Transverse colon (tissue), 4 donors: ENCODE results near the genes ZNF385D and NEK10.

DNA sequence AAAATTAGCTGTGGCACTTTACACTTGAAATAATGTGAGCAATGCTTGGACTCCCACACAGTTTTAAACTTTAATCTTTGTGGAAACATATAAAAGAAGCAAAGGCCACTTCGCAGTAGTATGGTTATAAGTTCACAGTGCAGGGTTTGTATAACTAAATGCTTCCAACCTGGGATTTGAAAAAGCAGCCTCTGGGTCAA, 46.9 kb upstream of the SGO1 start:
- PRO-cap = no peak
- RAMPAGE, long total RNA, 4 experiments = no peak in any of the 4 experiments

DNA sequence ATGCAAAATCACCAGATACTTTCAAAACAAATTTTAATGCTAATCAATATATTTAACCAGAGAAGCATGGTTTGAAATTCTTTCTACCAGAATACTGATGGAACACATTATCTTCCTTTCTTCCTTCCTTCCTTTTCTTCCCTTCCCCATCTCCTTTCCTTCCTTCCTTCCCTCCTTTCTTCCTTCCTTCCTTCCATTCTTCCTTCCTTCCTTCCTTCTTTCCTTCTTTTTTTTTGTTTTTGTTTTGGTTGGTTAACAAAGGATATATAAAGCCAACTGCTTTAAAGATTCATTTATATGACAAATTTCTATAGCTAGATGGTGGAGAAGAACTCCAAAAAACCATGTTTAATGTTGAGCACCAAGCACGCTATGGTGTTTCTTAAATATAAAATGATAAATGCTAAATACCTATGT, 332.0 kb downstream of the ZNF385D start:
- PRO-cap = no peak
- RAMPAGE, long total RNA, 4 experiments = start-site peak on the minus strand in 1 of 4 experiments, centred at position 275 of the sequence, 9 reads per replicate

DNA sequence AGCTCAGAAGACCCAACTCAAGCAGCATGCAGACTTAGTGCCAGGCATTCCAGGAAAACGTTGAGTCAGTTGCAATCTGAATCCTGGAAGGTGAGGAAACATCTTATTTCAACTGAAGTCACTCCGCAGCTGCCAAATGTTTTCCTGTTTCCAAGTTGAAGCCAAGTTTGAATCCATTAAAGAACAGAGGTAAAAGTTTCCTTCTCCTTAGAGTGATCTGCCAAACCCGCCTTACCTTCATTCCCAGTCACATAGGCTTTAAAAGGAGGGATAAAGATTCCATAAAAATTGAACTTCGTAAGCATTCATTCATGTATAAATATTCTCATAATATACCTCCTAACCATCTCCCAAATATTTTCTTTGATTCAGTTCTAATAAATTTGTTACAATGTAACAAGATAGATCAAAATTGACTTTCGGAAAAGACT, 126.3 kb downstream of the ZNF385D start:
- PRO-cap = no peak
- RAMPAGE, long total RNA, 4 experiments = no peak in any of the 4 experiments

DNA sequence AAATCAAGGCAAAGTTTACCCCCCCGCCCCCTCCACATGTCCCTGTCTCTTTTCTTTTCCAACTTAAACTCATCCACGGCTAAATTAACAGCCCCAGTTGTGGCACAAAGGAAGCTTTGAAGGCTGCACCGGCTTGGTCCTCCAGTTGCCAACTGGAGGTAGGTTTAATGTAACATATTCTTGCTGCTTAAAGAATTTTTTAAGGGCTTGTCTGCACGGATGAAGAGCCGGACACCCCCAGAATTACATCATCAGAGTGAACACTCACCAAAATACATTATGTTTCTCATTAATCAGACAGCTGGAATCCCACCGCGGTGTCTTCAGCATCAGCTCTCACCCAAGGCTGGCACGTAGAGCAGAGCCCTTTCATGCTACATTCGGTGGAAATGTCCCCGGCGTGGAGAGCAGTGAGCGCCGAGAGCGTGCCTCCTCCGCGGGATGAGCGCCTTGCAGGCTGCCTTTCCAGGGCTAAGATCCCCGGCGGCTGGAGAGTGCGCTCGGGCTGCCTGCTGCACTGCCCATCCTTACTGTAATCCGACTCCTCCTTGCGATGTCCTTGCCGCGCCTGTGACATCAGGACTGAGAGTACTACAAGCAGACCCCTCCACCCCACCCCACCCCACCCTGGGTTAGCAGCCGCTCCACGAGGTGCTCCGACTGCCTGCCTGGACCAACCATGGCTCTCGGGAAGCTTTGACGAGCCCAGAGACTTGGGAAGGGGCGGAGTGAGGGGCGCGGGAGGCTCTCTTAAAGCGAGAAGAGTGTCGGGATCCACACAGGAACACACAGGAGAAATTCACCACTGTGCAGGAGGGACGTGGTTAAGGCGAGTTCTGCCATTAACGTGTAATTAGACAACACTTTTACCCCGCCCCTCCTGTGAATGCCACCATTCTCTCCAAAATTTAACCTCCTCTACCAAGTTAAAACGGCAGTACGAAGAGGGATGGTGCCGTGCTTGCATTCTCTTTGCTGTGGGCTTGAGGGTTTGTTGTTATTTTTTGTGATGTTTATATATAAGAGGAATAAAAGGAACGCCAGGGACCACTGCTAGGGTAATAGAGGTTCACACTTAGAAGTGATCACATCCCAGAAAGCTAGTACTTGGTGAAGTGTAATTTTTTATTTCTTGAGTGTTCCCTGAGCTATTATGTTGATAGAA, at the start of gene ZNF385D:
ZNF385D (minus strand) TSS at position 584 of the 1,165 bp plus-strand sequence.
- PRO-cap = no peak
- RAMPAGE, long total RNA, 4 experiments = start-site peak on the minus strand in 2 of 4 experiments, centred at positions 522 to 539 of the sequence, 6 to 7 reads per replicate

- PRO-cap = no peak
- RAMPAGE, long total RNA, 4 experiments = no peak in any of the 4 experiments
Observed at GRCh38 chr3:22372284-22373251, 621.6 kb upstream of the ZNF385D start.

GRCh38 chr3:23392594-23393741, 189.8 kb downstream of the UBE2E2 start:
- PRO-cap = no peak
- RAMPAGE, long total RNA, 4 experiments = no peak in any of the 4 experiments

DNA sequence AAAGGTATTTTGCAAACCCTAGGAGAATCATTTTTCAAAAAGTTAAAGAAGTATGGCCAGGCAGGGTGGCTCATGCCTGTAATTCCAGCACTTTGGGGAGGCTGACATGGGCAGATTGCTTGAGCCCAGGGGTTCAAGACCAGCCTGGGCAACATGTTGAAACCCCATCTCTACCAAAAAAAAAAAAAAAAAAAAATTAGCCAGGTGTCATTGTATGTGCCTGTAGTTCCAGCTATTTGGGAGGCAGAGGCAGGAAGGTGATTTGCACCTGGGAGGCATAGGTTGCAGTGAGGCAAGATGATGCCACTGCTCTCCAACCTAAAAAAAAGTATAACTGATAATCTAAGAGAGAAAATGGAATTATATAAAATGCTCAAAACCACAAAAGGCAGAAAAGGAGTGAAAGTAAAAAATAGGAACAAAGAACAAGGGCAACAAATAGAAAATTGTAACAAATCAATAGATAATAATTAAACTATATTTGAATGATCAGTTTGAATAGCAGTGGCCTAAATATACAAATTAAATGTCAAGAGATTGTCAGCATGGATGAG, 224.0 kb downstream of the UBE2E2 start:
- PRO-cap = no peak
- RAMPAGE, long total RNA, 4 experiments = start-site peak on the plus strand in 1 of 4 experiments, centred at position 233 of the sequence, 5 reads per replicate

GRCh38 chr3:23524416-23524624, 281.4 kb upstream of the UBE2E1 start:
- PRO-cap = no peak
- RAMPAGE, long total RNA, 4 experiments = no peak in any of the 4 experiments

DNA sequence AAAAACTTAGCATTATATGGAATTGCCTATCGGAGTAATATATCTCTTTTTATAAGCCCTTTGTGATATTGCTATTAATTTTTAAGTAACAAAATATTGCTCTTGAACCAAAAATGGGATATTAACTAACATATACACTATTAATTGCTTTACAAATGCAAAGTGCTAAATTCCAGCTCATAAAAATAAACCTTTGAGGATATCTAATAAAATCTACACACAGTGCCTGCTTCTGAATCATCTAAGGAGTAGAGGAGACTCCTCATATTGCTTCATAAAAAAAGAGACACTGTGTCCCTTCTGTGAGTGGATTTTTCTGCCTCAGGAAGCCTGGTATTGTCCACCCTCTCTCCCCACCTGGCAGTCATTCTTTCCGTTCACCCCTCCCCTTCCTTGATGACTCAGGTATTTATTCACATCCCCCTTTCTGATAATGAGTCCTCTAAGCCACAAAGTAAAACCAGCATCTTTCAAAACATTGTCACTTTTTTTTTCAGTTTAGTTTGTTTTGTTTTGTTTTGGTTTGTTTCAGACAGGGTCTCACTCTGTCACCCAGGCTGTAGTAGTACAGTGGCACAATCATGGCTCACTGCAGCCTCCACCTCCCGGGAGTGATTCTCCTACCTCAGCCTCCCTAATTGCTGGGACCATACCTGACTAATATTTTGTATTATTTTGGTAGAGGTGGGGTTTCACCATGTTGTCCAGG, 65.3 kb upstream of the UBE2E1 start:
- PRO-cap = no peak
- RAMPAGE, long total RNA, 4 experiments = no peak in any of the 4 experiments

GRCh38 chr3:23810234-23811292, 4.8 kb downstream of the UBE2E1 start:
- PRO-cap = unidirectional peak, plus-strand start at chr3:23810407; unidirectional peak, plus-strand start at chr3:23810454; unidirectional peak, minus-strand start at chr3:23811092
- RAMPAGE, long total RNA, 4 experiments = no peak in any of the 4 experiments

- PRO-cap = no peak
- RAMPAGE, long total RNA, 4 experiments = no peak in any of the 4 experiments
Observed at GRCh38 chr3:24167391-24167770, 222.3 kb downstream of the NR1D2 start.

- PRO-cap = no peak
- RAMPAGE, long total RNA, 4 experiments = no peak in any of the 4 experiments
Observed at GRCh38 chr3:24522218-24522581, 27.6 kb upstream of the THRB start.

DNA sequence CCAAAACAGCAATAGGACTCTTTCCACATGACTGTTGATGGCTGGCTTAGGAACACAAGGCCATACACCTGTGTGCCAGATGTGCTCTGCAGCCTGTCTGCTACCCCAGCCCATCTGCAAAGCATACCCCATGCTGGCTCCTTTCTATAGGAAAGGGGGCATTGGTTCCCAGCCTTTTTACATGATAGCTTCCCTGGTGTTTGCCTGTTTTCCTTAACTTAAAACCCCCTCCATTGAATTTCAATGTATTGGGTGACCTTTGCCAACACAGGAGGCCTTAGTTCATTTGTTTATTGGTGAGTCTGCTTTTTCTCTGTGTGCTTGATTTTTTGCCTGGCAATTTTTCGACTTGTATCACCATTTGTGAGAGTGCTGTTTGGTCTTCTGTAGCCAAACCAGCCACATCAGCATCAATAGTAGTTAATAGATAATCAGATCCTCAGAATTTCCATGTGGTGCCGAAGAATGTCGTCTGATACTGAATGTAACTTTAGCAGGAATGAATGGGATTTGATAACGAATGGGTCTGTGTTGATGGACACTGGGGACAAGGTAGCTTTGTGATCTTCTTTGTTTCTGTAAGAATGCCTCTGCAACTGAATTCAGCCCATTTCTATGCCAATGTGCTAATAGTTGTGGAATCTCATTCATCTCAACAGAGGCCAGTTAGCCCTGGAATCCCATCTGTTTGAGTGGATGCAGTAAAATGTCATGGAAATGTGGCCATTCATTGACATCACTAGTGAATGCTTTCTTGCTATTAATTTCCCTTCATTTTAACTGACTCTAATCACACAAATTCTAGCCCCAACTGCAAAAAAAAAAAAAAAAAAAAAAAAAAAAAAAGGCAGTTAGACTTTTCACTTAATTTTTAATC, 272.1 kb upstream of the RARB start:
- PRO-cap = no peak
- RAMPAGE, long total RNA, 4 experiments = no peak in any of the 4 experiments

- PRO-cap = no peak
- RAMPAGE, long total RNA, 4 experiments = start-site peak on the minus strand in 1 of 4 experiments, at chr3:25619366-25619983 at its widest, 13 to 14 reads per replicate
Observed at GRCh38 chr3:25619316-25620276, 45.1 kb downstream of the TOP2B start.

DNA sequence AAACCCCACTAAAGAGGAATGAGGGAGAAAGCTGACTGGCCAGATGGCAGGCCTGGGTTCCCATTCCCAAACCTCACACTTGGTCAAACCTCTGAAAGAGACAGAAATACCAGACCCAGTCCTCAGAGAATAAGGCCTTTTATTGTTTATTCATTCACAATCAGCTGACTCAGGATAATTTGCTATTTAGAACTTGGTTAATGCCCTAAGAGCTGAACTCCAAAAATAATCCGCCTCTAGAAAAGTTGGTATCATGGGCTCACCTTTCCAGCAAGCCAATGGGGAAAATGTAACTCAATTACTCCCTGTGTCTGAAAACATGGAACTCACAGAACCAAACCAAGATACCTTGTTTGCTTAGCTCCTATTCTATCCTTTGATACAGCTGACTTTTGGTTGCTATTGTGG, 145.7 kb downstream of the LRRC3B start:
- PRO-cap = unidirectional peak, minus-strand start at position 227 of the sequence
- RAMPAGE, long total RNA, 4 experiments = no peak in any of the 4 experiments

DNA sequence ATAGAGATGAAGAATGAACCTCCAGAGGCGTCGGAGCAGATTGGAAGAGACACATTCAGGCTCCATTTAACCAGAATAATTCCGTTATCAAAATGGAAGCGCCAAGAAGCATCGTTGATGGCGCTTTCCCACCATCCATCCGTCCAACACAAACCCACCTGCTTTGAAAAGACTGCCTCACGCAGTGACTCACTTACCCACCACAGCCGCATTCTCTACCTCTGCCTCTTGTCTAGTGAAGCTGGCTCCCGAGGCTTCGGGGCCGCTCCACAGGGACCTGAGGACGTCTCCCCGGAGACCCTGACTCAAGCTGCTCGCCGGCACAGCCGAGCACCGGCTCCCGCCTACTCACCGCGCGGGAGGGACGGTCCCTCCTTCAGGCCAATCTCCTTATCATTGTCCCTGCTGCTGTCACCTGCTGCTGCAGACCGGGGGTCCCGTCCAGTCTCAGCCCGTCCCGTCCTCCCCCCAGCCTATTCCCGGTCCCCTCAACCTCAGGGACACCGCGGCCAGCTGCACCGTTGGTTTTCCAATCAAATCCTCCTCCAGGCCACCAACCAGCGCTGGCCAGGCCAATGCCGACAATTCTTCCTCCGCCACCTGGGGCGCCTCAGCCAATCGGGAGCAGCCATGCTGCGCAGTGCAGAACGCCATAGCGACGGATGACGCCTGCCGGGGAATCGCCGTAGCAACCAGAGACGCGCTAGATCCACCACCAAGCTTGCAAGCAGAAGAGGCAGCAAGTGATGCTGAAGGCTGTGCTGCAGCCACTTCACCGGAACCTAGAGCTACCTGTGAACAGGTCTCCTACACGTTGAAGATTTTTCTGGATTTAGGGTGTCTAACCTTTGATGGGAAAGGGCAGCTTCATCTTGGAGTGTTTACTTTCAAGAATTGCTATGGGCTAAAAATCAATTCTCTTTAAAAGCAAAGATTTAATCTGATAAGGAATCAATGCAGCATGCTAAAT, at the start of gene NEK10:
NEK10 (minus strand) TSS at position 511 of the 970 bp plus-strand sequence.
- PRO-cap = no peak
- RAMPAGE, long total RNA, 4 experiments = start-site peak on the minus strand in 3 of 4 experiments, centred at positions 501 to 518 of the sequence, 7 to 26 reads per replicate

GRCh38 chr3:28777555-28778162, 429.0 kb upstream of the AZI2 start:
- PRO-cap = no peak
- RAMPAGE, long total RNA, 4 experiments = no peak in any of the 4 experiments

DNA sequence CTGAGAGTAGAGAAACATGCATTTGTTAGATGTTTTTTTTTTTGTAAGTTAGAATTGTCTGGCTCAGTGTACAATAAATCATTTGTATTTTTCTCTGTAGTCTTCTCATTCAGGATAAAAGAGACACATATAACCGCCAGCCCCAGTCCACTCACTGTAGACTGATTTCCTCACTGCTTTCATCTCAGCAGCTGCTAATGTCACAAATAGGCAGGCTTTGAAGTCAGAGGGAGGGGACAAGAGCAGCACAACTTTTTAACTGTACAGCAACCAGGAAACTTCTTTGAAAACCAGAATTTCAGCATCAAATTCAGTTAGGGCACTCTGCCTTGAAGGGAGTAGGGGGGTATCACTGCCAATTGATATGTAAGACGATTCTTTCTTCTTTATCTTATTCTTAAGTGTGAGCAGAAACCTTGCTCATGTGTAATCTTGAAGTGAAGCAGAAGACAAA, 140.1 kb upstream of the RBMS3 start:
- PRO-cap = no peak
- RAMPAGE, long total RNA, 4 experiments = no peak in any of the 4 experiments

DNA sequence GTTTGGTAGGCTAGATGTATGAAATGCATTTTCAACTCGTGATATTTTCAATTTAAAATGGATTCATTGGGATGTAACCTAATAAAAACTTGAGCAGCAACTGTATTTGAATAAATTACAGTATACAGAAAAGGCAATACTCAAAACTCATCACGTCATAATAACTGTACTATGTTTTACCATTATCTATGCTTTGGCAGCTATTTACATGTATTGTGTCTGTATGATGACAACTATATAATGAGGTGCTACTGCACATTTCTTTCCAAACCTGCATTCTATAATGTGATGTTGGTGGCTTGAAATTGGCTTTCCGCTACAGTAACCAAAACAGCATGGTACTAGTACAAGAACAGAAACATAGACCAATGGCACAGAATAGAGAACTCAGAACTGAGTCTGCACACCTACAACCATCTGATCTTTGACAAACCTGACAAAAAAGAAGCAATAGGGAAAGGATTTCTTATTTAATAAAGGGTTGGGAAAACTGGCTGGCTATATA, 93.8 kb downstream of the RBMS3 start:
- PRO-cap = no peak
- RAMPAGE, long total RNA, 4 experiments = no peak in any of the 4 experiments

- PRO-cap = no peak
- RAMPAGE, long total RNA, 4 experiments = no peak in any of the 4 experiments
Observed at GRCh38 chr3:29488194-29488711, 207.4 kb downstream of the RBMS3 start.